NALM6 (cell line): ENCODE measurements around a stretch of chr2.

- PRO-cap, result no peak
These were observed 8.2 kb downstream of the FAM110C start for GRCh38 chr2:38020-38605.

DNA sequence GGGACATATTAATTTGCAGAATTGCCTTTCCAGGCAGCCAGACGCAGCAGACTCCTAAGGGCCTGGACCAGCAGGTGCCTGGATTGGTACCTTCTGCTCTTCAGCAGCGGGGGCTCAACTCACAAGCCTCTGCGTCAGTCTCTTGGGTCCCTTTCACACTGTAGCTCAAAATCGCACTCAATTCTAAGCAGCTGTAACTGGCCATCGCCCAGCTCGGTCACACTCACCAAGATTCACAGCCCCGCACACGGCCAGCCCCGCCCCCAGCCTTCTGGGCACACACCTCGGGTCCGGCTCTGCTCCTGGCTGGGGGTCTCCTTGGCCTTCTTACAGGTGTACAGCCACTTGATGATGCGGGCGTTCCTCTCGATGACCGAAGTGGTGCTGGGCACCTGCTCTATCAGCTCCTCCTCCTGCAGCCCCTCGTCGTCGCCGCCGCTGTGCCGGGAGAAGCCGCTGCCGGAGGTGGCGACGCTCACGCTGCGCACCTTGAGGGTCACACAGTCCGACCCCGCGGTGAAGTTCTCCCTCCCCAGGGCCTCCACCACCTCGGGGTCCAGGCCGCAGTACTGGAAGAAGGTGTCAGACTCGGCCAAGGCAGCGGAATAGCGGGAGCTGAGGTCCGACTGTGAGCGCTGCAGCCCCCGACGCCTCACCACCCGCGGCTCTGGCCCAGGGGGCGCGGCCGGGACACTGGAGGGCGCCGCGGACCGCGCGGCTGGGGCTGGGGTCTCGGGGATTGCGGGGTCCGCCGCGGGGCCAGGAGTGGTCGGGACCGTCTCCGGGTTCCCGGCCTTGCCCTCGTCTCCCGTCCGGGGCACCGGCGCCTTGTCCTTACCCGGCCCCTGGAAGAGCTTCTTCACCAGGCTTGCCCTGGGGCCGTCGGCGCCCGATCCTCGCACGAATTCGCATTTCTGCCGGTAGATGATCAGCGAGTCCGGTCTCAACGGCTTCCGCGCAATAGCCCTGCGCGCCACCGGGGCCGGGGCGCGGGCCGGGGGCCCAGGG lies 844 bp downstream of the FAM110C start:
- PRO-cap, result no peak

- PRO-cap, result bidirectional peak, plus-strand start at chr2:545622, minus-strand start at chr2:545508
These were observed 131.5 kb downstream of the TMEM18 start for GRCh38 chr2:545609-546153.

DNA sequence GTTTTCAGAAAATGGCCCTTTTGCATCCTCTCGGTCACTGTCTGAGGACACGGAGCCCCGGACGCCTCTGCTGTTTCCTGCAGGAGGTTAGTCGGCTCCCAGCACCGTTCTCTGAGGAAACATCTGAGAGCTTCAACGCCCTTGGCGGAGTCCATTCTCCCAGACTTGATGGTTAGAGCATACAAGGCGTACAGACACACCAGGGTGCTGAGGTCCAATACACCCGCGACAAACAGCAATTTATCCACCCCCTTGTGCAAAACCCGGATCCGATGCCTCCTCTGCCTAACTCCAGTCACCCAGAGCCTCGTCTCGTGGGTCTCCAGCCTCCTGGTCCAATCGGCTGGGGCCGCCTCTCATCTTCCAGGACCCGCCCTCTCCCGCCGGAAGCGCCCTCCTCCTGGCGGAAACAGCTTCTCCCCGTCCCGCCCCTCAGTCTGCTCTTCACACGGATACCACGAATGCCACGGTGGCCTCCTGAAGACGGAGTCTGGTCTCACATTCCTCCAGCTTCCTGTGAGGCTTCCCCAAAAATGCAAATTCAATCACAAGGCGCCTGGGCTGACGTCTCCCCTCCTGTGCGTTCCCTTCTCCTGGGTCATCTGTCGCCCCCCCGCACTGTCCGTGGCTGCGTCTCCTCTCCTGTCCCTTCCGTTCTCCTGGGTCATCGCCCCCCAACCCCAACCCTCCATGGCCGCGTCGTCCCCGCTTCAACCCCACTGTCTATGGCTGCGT lies 119.3 kb downstream of the TMEM18 start:
- PRO-cap, result no peak

DNA sequence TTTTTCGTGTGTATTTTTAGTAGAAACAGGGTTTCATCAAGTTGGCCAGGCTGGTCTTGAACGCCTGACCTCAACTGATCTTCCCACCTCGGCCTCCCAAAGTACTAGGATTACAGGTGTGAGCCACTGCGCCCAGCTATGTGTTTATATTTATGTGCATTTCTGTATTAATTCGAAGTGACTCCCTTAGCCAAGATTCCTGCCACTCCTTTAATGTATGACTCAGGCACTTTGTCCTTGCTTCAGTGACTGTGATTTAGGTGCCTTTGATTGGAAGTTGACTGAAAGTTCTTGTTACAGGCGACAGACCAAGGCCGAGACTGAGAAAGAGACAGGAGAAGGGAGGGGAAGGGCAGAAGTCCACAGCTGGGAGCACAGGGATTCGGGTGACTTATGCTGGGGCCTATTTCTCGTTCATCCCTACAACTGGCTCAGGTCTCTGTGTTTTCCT lies 42.7 kb downstream of the TMEM18 start:
- PRO-cap, result no peak

DNA sequence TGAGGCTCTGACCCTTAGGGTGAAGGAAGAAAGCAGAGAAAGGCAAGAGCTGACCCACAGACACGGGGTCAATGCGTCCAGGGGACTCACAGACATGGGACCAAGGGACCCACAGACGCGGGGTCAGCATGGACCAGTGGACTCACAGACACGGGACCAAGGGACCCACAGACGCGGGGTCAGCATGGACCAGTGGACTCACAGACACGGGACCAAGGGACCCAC lies 28.8 kb downstream of the TMEM18 start:
- PRO-cap, result no peak

DNA sequence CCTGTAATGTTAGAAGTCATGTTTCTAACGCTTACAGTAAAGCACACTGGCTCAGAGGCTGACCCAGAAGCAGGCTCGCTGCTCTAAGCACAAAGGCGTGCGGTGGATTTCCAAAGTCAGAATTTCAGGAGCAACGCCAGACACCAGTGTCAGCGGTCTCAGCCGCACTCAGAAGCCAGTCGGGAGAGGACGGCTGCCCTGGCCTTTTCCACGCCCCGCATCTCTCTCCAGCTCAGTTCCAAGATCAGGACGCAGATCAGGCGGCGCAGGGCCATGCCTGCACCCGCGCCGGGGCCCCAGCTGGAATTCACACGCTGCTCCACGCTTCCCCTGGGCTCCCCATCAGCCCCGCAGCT lies 14.5 kb upstream of the TMEM18 start:
- PRO-cap, result no peak

DNA sequence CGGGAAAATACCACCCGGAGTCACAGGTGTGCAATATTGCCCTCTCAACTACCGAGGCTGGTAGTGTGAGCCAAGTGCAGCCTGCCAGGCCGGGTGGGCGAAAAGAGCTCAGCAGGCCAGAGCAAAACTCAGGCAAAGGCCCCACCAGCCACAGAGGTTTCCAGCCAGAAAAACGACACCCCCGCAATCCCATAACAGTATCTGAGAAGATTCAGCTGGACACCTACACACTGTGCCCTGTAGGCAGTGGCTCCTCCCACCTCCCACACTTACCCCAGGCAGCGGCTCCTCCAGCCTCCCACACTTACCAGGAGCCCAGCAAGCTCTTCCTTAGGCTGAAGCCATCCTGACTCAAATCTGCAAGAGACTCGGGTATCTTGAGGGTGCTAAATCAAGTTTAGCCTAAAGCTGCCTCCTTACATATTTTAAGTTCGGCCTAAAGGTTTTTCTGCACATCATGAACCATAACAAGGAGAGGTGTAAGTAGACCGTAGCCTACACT lies 15.6 kb upstream of the TMEM18 start:
- PRO-cap, result no peak

GRCh38 chr2:868739-869861 lies 81.5 kb upstream of the SNTG2 start:
- PRO-cap, result no peak

- PRO-cap, result unidirectional peak, minus-strand start at chr2:1366556; bidirectional peak, plus-strand start at chr2:1366904, minus-strand start at chr2:1366682
These were observed 46.9 kb upstream of the TPO start for GRCh38 chr2:1366373-1366791.

DNA sequence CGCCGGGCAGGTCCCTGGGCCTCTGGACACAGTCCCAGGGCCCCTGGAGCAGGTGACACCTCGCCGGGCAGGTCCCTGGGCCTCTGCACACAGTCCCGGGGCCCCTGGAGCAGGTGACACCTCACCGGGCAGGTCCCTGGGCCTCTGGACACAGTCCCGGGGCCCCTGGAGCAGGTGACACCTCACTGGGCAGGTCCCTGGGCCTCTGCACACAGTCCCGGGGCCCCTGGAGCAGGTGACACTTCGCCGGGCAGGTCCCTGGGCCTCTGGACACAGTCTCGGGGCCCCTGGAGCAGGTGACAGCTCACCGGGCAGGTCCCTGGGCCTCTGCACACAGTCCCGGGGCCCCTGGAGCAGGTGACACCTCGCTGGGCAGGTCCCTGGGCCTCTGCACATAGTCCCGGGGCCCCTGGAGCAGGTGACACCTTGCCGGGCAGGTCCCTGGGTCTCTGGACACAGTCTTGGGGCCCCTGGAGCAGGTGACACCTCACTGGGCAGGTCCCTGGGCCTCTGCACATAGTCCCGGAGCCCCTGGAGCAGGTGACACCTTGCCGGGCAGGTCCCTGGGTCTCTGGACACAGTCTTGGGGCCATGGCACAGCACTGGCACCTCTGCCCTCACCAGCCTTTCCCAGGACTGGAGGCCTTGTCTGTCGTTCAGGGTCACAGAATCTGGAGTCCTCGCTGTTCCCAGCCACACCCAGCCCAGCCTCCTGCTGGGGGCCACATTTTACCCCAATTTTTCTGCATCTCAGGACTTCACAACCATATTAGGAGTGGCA lies 2.0 kb downstream of the TPO start:
- PRO-cap, result no peak

GRCh38 chr2:1518890-1519448 lies 105.7 kb downstream of the TPO start:
- PRO-cap, result no peak

DNA sequence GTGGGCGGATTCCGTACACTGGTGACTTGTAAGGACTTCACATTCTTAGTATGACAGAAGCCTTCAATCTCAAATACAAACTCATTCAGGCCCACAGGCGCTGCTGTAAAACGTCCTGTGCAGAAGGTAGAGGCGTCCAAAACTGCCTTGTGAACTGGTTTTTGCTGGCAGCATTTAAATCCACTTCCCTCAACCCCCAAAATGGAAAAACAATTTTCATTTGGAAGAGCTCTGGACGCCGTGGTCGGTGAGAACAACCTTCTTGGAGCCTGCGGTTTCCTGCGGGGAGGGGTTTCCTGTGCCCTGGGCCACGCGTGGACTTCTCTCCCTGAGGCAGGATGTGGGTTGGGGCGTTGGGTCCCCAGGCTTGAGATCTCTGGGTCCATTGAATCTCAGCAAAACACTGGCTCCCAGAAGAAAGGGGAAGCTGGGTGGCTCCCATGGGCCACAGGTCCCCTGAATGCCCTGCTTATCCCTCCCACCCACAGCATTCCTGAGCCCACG lies 151.1 kb downstream of the TPO start:
- PRO-cap, result no peak

- PRO-cap, result no peak
These were observed 126.9 kb upstream of the PXDN start for GRCh38 chr2:1871165-1871637.

DNA sequence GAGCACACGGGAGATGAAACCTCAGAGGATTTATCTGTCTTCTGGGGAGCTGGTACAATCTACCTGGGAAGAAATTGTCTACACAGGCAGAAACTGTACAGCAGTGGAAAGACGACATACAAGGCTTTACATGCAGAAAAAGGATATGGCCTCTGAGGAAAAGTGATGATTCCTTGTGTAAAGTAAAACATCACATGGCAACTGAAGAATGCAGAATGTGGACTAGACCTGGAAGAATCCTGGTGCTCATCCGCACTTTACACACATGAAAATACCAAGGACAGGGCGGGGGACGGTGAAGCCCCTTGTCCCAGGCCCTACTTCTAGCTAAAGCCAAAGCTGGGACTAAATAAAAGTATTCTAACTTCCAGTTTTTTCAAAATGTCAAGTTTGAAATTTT lies 215.8 kb upstream of the PXDN start:
- PRO-cap, result no peak

DNA sequence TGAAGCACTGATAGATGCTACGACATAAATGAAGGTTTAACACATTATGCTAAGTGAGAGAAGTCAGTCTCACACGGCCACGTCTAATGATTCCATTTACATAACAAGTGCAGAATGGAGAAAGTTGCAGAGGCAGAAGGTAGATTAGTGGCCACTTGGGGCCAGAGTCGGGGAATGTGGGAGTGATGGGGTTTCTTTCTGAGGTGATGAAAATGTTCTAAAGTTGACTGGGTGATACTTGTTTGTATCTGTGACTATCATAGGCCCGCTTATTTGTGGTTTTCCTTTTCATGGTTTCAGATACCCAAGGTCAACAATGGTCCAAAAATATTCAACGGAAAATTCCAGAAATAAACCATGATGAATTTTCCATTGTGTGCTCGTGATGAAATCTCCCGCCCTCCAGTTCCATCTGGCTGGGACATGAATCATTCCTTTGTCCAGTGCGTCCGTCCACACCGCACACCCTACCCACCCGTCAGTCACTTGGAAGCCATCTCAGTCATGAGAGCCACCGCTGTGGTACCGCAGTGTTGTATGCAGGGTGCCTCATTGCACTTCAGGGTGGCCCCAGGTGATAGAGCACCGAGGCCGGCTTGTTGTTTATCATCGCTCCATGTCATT lies 268.1 kb upstream of the PXDN start:
- PRO-cap, result no peak

GRCh38 chr2:2742939-2743304 lies 411.8 kb upstream of the MYT1L start:
- PRO-cap, result no peak

GRCh38 chr2:3424523-3425261 lies 45.2 kb downstream of the TRAPPC12 start:
- PRO-cap, result no peak

- PRO-cap, result no peak
These were observed 68.7 kb downstream of the TRAPPC12 start for GRCh38 chr2:3448246-3448567.

DNA sequence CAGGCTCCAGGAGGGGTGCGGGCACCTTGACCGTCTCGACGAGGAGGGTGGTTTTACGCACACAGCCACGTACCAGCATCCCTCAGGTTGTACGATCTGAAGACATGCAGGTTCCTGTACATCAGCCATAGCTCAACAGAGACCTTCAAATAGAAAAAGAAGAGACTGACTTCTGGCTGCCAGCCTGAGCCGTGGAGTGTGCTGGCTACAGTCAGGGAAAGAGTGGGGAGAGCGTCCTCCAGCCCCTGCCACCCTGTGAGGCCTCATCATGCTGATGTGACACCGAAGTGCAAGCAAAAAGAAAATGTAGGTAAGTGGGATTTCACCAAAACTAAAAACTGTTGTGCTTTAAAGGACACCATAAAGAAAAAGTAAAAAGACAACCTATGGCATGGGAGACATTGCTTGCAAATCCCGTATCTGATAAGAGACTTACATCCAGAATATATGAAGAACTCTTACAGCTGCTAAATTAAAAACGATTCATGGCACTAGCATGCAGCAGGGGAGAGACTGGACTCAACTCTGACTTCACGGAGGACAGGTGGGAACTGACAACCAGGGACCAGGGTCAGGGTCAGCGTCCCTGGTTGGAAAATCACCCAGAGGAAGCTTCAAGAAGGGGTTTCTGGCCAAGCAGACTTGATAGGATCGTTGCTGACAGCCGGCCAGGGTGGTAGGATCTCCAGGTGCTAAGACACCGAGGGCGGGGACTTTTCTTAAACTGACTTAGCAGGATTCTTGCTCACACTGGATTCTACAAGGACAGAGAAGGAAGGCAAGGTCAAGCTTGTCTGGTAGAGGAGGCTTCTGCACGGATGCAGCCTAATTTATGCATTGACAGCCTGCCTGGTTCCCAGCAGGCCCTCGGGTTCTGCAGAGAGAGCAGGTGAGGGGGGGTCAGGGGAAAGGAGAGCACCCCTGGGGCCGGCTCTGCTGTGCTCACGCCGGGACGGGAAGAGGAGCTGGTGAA lies 46.8 kb downstream of the ADI1 start:
- PRO-cap, result no peak